GM06990 (cell line): Measurements from ENCODE around the gene IGSF21.

DNA sequence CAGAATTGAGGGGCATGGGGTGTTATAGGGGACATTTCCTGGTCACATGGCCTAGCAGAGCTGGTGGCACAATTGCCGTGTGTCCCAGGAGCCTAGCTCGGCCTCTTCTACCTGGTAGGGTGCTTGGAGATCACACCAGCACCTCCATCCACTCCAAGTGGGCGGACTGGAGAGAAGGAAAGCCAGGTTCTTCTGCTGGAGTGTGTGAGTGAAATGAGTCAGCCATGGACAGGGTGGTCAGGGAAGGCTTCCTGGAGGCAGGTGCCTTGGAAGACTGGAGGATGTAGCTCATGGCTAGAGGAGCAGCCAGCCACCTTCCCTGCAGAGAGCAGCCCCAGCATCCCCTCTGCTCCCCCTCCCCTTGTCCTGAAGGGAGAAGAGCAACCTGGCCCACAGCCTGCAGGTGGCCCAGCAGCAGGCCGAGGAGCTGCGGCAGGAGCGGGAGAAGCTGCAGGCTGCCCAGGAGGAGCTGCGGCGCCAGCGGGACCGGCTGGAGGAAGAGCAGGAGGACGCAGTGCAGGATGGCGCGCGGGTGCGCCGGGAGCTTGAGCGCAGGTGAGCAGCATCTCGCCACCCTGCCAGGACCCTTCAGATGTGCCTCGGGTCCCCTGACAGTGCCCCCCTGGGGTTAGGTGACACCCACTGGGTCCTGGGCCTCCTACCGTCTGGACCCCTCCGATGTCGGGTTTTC, 22.1 kb downstream of the CROCC start:
- RRBS: 84% methylated on average over 2 of the region's 22 CpGs

DNA sequence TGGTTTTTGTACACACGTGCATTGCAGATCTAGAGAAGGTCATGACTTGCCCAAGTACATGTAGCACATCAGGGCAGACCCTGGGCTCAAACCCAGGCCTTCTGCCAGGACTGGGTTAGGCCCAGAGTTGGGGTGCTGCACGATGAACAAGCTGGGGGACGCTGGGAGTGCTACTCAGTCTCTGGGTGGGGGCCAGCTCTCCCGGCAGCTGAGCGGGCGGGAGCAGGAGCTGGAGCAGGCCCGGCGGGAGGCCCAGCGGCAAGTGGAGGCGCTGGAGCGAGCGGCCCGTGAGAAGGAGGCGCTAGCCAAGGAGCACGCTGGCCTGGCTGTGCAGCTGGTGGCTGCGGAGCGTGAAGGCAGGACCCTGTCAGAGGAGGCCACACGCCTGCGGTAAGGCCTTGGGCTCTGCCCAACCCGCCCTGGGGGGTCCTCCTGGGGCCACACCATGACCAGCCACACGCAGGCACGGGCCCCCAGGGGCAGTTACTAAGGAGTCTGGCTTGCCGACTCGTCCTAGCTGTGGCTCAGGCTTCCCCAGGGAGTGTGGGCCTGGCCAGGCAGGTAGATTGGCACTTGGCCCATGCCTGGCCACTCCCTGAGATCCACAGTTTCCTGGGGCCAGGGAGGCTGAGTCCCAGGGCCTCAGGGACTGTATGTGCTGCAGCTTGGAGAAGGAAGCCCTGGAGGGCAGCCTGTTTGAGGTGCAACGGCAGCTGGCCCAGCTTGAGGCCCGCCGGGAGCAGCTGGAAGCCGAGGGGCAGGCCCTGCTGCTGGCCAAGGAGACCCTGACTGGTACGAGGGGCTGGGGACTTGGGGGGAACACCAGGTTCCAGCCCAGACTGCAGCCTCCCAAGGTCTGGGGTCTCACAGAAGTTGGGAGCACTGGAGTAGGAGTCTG, 26.7 kb downstream of the CROCC start:
- RRBS: 46% methylated on average over 3 of the region's 29 CpGs

DNA sequence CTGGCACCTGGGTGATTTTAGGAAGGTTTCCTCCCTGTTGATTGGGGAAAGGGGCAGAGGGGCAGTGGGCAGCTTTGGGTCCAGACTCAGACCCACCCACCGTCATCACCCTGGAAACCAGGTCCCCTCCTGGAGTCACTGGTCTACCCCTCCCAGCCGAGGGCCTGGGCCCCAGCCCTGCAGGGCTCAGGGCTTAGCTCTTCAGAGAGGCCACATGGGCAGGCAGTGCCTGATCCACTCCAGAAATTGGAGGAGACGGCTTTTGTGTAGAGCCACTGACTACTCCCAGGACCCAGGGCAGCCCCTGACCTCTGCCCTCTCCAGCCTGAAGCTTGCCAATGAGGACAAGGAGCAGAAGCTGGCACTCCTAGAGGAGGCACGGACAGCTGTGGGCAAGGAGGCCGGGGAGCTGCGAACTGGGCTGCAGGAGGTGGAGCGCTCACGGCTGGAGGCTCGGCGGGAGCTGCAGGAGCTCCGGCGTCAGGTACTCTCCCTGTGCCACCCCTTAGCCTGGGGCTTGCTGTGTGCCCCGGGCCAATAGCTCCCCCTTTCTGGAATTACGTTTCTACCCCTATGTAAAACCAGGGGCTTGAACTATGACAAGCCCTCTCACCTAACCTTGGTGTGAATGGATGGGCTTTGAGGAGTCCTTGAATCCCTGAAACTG, 24.6 kb downstream of the MFAP2 start:
- RRBS: 61% methylated on average over 6 of the region's 14 CpGs

DNA sequence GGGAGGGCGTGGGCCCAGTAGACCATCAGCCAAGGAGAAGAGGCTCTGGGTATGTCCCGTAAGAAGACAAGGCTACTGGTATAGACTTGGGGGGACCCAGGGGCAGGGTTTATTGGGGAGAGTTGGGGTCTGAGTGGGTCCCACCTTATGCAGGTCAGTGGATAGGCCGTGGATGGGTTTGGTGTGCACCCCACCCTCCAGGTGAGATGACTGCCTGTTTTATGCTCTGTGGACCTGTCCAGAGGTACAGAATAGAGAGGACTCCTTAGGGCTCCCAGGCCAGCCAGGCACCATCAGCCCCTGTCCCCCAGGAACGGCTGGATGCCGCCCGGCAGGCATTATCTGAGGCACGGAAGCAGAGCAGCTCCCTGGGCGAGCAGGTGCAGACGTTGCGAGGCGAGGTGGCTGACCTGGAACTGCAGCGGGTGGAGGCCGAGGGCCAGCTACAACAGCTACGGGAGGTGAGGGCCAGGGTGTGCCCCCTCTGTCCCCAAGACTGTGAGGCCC, 10.9 kb downstream of the MFAP2 start:
- RRBS: no CpG with 5 or more reads among the region's 14 CpGs

- RRBS: 23% methylated on average over 6 of the region's 15 CpGs
Measured at GRCh38 chr1:16978401-16979205, 1.8 kb downstream of the MFAP2 start.

DNA sequence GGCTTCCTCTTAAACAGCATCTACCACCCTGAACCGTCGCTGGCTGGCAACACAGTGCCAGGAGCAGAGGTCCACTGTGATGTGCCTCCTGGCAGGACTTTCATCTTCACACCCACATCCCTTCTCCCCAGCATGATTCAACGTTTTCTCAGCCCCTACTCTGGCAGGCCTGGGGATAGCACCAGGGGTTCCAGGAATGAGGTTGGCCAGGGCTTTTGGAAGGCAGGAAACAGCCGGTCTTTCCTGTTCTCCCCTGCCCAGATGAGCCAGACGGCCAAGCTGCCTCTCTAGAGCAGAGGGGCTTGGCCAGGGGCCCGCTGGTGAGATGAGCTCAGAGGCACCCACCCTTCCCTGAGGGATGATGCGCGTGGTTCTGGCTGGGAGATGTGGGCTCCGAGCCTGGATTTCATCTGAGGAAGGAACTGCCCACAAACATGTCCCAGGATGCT, 4.3 kb upstream of the MFAP2 start:
- RRBS: no CpG with 5 or more reads among the region's 9 CpGs

GRCh38 chr1:17045718-17045995, 8.2 kb downstream of the SDHB start:
- RRBS: no CpG with 5 or more reads among the region's 4 CpGs

DNA sequence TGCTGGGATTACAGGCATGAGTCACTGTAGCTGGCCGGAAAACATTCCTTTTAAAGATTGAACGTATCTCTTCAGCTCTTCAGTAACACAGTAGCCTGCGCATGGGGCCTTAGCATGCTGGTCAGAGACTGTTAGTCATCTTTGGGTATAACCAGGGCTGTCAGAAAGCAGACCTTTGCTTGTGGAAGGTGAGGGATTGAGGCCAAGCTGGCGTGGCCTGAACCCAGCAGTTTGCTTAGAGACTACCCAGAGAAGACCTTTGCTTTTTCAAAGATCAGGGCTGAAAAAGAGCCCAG, 9.7 kb upstream of the SDHB start:
- RRBS: no CpG with 5 or more reads among the region's 4 CpGs

- RRBS: no CpG with 5 or more reads among the region's 12 CpGs
Measured at GRCh38 chr1:17097093-17097588, 22.1 kb downstream of the PADI2 start.

DNA sequence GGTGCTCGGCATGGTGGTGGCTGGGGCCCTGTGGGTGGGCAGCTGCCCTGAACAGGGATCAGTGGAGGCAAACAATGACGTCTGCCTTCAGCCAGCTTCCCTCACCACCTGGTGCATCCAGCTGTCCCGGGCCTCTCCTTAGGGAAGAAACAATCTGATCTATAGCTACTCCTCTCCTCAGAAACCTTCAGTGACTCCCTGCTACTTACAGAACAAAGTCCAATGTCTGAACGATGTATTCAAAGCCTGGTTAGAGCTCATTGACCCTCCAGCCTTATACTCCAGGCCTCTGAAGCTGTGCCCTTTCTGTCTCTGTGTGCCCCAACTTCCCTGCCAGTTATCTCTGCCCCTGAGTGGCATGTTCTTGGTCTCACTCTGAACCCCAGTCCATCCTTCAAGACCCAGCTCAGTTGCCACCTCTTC, 6.6 kb downstream of the PADI2 start:
- RRBS: no CpG with 5 or more reads among the region's 4 CpGs

- RRBS: no CpG with 5 or more reads among the region's 15 CpGs
Measured at GRCh38 chr1:17228968-17229893, 19.7 kb upstream of the PADI3 start.

DNA sequence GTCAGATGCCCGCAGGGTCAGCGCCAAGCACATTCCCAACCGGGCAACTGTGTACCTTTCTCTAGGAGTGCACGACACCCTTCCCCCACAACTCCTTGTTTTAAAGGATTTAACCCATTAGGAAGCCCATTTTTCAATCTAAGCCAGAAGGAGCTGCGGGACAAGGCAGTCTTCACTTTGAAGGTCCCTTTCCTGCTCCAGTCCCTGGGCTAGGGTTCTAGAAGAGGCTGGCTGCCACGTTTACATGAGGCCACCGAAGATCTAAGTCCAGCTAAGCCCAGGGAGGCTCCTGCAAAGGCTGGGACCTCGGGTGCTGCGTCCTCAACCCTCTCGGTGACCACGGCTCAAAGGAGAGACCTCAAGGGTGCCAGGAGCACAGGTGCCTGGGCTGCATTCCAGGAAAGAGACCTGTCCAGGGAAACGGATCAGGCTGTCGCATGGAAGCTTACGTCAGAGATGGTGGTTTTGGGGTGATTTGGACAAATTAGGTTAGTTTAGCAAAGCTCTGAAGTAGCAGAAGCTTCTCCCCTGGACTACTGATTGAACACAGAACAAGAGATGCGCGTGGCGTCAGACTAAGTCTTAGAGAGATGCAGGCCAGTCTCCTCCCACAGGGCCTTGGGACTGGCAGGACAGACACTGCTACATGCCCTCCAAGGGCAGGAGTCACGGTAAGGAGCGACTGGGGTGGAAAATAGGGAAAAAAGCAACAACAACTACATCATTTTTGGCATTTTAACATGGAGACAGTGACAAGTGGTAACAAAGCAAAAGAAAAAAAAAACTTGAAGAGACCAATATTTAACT, 32.3 kb downstream of the RCC2 start:
- RRBS: no CpG with 5 or more reads among the region's 19 CpGs

- RRBS: no CpG with 5 or more reads among the region's 2 CpGs
Measured at GRCh38 chr1:17525919-17526623, 13.4 kb upstream of the ARHGEF10L start.

GRCh38 chr1:17531338-17532544, 7.8 kb upstream of the ARHGEF10L start:
- RRBS: no CpG with 5 or more reads among the region's 12 CpGs

GRCh38 chr1:17593120-17593906, 53.8 kb downstream of the ARHGEF10L start:
- RRBS: no CpG with 5 or more reads among the region's 19 CpGs

DNA sequence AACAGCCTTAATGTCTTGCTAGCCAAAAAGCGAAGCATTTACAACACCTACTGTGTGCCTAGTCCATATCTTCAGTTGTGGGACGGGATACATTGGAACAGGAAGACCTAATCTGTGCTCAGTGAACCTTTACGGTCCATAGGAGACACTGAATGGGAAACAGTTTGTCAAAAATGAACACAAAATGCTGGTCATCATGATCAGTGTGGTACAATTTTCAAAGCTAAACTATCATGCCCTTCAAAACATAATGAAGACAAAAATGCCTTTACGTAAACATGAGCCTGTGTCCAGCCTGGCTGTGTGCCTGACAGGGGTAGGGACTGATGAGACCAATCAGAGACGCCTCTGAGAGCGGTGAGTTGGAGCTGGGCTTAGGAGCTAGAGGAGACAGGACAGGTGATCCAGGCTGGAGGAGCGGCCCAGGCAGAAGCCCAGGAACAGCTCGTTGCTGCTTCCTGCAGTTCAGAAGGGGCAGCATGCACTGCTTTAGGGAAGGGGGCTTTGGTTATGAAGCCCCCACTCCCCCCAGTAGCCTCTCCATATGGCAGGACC, 70.0 kb downstream of the ARHGEF10L start:
- RRBS: no CpG with 5 or more reads among the region's 8 CpGs

- RRBS: no CpG with 5 or more reads among the region's 14 CpGs
Measured at GRCh38 chr1:17644133-17644778, 104.8 kb downstream of the ARHGEF10L start.

DNA sequence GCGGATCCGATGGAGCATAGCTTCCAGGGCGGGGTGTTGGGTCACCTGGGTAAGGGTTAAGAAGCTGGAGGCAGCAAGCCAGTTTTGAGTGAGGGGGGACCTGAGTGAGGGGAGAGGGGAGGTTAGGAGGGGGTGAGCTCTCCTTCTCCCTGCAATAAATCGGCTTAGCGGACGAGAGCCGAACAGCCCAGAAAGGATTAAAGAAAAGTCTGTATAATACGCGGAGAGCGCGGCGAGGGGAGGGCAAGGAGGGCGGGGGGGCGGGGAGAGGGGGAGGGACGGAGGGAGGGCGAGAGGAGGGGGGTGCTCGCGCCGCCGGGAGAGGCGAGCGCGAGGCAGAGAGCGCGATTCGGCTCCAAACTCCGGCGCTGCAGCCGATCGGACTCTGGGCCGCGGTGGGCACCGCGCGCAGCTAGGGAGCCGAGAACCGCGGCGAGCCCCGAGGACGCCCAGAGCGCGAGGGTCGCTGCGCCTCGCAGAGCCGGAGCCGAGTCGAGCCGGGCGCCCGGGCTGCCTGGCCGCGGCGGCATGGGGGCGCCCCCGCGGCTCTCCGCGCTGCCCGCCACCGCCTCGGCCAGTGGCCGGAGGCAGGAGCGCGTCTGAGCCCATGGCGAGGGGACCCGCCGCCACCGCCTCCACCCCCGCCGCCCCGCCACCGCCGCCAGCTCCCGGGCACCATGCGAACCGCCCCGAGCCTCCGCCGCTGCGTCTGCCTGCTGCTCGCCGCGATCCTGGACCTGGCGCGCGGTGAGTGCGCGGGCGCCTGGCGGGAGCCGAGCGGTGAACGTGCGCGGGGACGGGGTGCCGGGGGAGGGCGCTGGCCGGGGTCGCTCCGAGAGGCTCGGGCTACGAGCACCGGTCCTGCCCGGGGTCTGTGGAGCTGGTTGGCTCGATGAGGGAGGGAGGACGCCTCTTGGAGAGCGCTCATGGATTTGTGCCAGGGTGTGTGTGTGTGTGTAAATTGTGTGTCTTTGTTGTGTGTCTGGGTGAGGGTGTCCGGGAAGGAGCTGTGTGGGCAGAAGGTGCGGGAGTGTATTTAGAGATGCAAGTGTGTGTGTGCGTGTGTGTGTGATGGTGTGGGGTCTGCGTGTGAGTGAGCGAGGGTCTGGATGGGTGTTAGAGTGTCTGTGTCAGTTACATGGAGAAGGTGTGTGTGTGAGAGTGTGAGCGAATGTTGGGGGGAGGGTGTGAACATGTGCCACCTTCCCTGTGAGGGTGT, at the start of gene IGSF21:
IGSF21 (plus strand) TSS at position 347 of the 1,219 bp plus-strand sequence.
- RRBS: 25% methylated on average over 22 of the region's 116 CpGs

- RRBS: no CpG with 5 or more reads among the region's 5 CpGs
Measured at GRCh38 chr1:18900977-18901717, 1.2 kb downstream of the ALDH4A1 start.

DNA sequence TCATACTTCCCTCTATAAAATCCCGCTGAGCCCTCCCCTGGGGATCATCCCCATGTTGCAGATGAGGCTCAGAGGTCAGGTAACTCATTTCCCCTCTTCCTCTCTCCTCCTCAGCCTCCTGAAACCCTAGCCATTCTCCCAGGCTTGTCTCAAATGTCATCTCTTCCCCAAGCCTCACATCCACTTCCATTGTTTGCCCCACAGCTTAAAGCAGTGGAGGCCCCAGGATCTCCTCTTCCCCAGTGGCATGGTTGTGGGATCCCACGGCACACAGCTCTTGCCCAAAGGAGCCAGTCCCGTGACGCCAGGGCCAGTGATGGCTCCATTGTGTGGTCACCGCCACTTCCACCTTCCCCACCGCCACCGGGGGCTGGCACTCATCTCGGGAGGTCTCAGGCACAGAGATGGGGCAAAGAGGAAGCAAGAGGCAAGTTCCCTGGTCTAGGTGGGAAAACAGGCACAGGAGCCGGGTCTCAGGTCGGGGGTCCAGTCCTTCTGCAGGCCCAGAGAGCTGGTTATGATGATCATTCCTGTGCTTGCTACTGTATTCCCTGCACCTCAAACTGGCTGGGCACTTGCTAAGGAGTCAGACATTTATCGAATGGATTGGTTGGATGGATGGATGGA, 22.9 kb upstream of the ALDH4A1 start:
- RRBS: 99% methylated on average over 3 of the region's 11 CpGs